ENCODE measurements around the genes PKNOX2, PATE4 and PUS3.

- PRO-cap, result no peak
Observed at GRCh38 chr11:125124004-125124623, 12.7 kb upstream of the TMEM218 start.

DNA sequence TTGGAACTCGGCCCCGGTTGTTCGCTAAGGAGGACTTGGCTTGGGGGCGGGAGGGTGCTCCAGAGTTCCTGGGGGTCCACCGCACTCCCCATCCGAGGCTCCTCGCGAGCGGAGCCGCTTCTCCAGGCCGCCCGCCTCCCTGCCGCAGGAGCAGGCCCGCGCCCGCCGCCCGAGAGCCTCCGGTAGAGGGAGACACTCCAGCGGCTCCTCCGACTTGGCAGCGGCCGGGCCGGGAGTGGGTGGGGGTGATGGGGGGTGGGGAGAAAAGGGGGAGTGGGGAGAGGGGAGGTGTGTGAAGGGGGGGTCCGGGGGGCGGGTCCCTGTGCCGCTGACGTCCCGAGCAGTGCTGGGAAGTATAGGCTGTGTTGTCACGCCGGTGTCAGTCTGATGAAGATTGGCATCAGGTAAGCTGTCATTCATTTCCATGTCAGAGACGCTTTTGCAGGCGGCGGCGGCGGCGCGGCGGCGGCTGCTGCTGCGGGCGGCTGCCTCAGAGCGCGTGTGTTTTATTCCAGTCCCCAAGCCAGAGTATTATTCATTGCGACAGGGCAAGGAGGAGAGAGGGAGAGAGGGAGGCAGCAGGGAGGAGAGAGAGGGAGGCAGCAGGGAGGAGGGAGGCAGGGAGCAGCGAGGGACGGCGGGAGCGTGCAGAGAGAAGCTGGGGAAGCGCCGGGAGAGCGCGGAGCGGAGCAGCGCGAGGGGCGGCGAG, at the start of gene PKNOX2:
PKNOX2 (plus strand) TSS at position 379 of the 709 bp plus-strand sequence.
- PRO-cap, result bidirectional peak, plus-strand start at position 650 of the sequence, minus-strand start at position 508 of the sequence

DNA sequence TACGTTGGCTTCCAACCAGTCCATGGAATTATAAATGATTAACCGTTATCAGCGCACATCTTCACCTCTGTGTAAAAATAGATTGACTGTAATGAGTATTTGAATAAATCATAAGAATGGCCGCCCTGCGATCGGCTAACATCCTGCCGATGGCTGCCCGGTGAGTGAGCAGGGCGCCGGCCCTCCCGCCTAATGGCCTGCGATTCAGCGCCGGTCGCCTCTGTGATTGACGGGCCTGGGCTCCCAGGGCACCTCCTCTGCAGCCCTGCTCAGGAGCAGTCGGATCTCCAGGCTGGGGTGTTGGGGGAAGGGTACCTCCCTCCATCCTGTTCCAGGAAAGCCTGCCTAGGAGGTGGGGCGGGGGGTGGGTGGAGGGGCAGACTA, 71.5 kb downstream of the PKNOX2 start:
- PRO-cap, result no peak

- PRO-cap, result no peak
Observed at GRCh38 chr11:125408151-125408861, 87.8 kb downstream of the FEZ1 start.

DNA sequence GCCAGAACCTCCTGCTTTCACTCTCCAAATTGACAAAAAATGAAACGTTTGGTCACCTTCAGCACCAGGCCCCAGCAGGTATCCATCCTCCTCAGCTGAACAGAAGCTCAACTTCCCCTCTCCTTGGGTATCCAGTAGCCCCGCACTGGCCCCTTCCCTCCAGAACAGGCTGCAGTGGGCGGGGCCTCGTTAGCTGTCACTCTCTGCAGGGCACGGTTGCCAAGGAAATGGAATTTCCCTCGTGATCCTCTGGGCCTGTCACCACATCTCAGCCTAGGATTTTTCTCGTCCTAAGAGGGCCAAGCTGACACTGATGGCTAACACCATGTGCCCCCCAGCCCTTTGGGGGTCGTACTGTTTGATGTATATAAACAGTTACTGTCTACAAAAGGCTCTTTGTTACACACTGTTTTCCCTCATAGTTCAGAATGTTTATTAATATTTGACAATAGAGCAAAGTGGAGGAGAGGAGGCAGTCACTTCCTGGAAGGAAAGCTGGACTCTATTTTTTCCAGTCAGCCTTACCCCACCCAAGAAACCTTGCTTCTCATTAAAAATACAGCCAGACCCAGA, 44.6 kb downstream of the FEZ1 start:
- PRO-cap, result no peak

- PRO-cap, result no peak
Observed at GRCh38 chr11:125564586-125564815, 4.8 kb upstream of the EI24 start.

DNA sequence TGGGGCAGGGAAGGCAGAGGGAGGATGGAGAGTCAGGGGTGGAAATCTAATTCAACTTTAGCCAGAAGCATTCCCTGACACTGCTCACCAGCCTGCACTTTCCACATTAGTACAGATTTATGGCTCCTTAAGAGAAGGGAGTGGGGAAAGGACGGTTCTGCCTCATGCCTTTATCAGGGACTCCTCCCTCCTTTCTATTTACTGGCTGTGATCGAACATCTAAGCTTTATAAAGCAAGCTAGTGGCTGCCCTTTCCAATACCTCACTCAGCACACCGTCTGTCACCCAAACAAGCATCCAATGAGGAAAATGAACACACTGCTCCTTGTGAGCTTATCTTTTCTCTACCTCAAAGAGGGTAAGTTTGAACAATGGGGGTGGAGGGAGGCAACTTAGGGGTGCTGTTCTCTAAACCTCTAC, at the start of gene PATE4:
PATE4 (plus strand) TSS at position 257 of the 420 bp plus-strand sequence.
- PRO-cap, result no peak

- PRO-cap, result no peak
Observed at GRCh38 chr11:125874264-125874589, 13.2 kb upstream of the HYLS1 start.

- PRO-cap, result no peak
Observed at GRCh38 chr11:125893756-125894373, 6.4 kb downstream of the HYLS1 start.

- PRO-cap, result unidirectional peak, minus-strand start at chr11:125903114; unidirectional peak, minus-strand start at chr11:125903198
Observed at GRCh38 chr11:125902649-125903440, at the start of gene PUS3. TSS of gene PUS3 (minus strand) at chr11:125903206.

DNA sequence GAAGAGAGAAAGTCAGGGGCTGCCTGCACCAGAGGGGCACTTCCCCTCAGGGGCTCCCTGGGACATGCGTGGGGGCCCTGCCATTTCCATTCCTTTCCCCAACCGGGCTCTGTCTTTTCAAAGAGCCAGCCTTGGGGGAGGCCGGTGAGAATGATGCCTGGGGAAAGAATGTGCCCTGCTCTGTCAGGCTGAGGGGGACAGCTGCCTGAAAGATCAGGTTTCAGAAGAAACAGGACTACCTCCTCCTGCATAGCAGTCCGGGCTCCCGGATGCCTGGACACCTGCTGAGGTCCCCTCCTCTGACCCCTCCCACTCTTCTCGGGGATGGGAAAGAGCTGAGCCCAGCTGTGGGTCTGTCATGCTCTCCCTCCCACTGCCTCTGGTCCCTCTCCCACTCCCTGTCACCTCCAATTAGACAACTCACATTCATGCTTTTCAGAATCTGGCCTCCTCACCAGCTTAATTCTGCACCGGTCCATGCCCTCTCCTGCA, 41.7 kb upstream of the CDON start:
- PRO-cap, result no peak

DNA sequence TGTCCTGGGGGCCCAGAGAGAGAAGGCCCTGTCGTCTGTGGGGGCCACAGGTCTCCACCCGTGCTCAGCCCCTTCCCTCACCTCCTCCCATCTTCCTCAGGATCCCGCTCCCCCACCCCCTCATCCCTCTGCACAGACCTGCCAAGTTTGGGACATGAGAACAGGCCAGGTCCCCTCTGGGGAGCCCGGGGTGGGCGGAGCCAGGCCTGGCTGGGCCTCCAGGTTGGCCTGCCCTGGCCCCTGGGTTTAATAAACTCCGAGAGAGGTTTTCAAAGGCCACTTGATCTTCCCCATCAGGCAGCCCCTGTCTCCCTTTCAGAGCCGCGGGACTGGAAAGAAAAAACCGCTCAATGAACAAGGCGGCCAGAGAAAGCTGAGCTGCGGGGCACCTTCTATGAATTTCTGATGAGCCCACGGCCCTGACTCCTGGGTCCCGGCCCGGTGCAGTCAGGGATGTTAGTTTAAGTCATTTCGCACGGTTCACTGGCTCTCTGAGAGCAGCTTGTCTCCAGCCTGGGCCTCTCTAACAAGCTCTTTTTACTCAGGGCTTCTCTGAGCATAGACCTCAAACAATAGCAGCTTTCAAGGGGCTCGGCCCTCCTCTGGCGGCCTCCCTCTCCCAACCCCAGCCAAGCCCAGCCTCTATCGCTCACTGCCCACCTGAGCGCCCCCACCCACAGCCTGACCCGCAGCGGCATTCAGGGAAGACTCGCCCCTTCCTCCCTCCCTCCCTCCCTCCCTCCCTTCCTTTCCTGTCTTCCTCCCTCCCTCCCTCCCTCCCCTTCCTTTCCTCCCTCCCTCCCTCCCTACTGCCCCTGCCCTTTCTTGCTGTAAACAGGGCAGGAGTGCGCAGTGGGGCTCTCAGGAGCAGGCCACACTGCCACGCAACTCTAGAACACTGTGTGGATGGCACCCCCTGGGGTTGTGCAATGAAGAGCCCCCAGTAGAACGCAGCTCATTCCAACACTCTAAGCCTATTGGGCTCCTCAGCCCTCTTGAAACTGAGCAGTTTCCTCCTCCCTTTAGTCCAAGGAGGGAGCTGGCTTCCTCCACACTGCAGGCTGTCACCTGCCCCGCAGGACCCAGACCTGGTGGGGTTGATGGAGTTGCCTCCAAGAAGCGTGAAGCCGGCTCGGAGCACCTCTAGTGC, 64.6 kb downstream of the RPUSD4 start:
- PRO-cap, result no peak

GRCh38 chr11:126202864-126203700, 8.4 kb downstream of the RPUSD4 start:
- PRO-cap, result no peak

GRCh38 chr11:126267460-126268136, 1.1 kb downstream of the SRPRA start:
- PRO-cap, result no peak

DNA sequence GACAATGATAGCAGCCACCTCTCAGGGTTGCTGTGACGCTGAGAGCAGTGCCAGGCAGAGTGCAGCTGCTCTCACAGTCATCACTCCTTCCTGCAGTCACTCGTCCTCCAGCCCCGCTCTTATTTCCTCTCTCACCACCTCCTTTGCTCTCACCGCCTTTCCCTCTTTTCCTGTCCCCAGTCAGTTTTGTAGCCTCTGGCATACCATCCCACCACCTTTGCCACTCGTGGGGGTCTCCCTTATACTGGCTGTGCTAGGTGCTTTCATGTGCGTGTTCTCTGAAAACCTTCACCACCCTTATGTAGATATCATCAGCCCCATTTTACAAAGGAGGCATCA, 19.4 kb upstream of the ST3GAL4 start:
- PRO-cap, result no peak

DNA sequence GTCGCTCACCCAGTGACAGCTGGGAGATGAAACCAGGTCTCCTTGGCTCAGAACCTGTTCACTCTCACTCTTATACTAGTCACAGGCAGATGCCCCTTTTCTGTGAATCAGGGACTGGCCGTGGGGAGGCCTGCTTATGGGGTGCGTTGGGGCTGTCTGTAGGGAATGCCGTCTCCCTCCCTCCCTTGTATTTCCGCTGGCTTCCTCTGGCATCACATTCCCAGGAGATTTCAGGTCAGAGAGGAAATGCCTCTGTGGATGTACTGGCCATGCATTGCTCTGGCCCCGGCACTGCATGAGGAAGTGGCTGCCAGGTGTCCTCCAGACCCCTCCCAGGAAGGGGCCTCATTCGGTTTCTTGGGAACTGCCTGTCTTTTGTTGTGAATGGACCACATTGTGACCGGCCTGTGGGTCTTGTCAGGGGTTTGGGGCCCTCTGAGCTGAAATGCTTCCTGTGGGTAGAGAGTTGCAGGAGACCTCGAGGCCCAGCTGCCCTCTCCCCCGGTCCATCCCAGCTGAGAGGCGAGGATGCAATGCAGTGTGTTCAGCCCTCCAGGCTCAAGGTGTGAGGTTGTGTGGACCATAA, 18.9 kb upstream of the ST3GAL4 start:
- PRO-cap, result no peak

DNA sequence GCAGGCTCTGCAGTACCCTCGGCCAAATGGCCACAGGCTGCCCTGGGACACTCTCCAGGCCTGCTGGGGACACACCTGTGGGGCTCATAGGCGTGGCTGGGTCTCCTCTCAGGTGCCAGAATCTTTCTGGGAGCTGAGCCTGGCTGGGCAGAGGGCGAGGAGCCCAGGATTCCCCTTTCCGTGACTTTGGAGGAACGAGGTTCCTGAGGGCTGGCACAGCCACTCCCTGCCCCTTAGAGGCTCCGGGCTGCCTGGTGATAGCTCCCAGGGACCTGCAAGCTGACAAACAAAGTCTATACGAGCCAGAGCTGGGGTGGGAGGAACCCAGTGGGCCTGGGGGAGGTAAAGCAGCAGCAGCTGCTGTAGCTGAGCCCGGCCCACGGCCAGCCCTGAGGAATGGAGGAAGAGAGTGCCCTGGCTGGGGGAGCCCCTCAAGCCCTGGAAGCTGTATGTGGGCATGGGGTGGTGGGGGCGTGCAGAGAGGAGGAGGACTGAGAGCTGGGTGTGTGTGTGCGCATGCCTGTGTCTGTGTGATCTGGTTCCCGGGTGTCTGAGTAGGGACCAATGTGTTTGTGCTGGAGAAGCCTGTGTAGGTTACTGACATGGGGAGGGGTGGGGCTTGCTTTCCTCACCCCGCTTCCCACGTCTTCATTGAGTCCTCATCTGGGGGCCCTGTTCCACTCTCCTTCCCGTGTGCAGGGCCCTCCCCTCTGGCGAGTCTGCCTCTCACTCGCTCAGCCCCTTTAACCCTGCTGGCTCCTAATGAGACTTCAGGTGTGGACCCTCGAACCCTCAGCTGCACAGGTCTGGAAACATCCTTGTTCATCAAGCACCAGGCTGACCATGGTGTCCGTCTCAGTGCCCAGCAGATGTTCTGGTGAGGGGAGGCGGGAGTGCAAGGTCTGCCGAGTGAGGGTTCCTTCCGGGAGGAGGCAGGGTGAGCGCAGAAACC, 10.7 kb downstream of the ST3GAL4 start:
- PRO-cap, result no peak

DNA sequence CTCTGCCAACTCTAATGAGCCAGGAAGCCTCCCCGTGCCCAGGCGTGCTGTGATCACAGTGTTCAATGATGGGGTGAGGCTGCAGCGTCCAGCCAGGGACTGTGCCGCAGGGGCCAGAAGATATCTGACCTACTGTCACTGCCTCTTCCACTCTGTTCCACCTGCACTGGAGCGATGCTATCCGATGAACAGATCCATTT, 18.2 kb downstream of the ST3GAL4 start:
- PRO-cap, result no peak

DNA sequence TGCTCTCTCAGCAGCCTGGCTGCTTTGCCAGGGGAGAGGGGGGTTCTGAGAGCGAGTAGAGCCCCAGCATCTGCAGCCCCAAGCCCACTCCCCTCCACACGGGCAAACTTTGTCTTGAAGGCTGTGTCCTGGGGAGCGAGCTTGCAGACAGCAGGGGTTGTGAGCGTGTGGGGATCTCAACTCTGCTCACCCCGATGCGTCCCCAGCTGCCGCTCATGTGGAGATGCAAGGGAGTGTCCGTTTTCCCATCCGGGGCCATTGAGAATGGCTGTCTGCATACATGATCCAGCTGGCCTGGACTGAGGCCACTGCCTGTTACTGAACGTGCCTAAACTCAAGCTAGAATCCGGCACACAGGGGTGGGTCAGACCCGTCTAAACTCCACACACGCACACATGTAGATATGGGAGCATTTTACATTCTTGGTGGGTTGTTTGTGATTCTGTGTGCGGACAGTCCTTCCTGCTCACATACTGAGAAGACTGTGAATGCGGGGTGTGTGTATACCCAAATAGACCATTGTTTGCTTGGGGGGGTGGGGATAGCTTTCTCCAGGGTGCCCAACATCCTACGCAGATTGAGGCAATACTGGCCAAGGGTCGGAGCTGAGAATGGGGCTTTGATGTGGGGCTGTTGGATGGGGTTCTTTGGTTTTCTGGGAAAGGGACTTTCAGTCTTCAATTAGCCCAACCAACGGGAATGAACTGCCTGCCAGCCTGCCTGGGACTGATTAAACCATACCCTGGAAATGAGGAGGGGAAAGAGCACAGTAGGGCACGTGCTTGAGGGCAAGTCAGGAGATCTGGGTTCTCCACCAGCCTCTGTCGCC, 60.3 kb downstream of the ST3GAL4 start:
- PRO-cap, result no peak

DNA sequence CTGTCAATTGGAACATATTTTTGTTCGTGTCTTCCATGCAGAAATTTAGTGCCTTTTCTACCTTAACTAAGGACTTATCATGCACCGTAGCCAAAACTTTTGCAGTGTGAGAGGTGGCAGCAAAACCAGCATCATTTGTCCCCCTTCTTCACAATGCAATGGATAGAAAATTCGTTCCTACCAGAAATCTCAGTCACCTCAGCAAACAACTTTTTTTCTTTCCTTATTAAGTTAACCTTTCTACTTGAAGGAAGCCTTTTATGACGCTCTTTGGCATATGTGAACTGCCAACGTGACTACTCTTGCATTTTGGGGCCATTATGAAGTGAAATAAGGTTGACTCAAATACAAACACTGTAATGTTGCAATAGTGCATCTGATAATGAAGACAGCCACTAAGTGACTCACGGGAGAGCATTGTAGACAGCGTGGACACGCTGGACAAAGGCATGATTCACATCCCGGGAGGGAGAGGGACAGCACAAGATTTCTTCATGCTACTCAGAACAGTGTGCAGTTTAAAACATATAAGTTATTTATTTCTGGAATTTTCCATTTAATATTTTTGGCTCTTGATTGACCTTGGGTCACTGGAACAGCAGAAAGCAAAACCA, 560.8 kb downstream of the ETS1 start:
- PRO-cap, result no peak